LHCN-M2 (cell line): ENCODE measurements around the gene KCNH2.

DNA sequence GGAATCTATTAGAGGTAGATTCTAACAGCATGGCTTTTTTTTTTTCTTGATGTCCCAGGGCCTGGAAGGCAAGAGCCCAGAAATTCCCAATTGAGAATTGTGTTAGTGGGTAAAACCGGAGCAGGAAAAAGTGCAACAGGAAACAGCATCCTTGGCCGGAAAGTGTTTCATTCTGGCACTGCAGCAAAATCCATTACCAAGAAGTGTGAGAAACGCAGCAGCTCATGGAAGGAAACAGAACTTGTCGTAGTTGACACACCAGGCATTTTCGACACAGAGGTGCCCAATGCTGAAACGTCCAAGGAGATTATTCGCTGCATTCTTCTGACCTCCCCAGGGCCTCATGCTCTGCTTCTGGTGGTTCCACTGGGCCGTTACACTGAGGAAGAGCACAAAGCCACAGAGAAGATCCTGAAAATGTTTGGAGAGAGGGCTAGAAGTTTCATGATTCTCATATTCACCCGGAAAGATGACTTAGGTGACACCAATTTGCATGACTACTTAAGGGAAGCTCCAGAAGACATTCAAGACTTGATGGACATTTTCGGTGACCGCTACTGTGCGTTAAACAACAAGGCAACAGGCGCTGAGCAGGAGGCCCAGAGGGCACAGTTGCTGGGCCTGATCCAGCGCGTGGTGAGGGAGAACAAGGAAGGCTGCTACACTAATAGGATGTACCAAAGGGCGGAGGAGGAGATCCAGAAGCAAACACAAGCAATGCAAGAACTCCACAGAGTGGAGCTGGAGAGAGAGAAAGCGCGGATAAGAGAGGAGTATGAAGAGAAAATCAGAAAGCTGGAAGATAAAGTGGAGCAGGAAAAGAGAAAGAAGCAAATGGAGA lies 5.1 kb downstream of the GIMAP4 start:
- RAMPAGE, long total RNA = no peak

GRCh38 chr7:150585241-150585463 lies 18.0 kb downstream of the GIMAP4 start:
- RAMPAGE, long total RNA = no peak

- RAMPAGE, long total RNA = no peak
These were observed 8.9 kb upstream of the GIMAP2 start for GRCh38 chr7:150676653-150677048.

DNA sequence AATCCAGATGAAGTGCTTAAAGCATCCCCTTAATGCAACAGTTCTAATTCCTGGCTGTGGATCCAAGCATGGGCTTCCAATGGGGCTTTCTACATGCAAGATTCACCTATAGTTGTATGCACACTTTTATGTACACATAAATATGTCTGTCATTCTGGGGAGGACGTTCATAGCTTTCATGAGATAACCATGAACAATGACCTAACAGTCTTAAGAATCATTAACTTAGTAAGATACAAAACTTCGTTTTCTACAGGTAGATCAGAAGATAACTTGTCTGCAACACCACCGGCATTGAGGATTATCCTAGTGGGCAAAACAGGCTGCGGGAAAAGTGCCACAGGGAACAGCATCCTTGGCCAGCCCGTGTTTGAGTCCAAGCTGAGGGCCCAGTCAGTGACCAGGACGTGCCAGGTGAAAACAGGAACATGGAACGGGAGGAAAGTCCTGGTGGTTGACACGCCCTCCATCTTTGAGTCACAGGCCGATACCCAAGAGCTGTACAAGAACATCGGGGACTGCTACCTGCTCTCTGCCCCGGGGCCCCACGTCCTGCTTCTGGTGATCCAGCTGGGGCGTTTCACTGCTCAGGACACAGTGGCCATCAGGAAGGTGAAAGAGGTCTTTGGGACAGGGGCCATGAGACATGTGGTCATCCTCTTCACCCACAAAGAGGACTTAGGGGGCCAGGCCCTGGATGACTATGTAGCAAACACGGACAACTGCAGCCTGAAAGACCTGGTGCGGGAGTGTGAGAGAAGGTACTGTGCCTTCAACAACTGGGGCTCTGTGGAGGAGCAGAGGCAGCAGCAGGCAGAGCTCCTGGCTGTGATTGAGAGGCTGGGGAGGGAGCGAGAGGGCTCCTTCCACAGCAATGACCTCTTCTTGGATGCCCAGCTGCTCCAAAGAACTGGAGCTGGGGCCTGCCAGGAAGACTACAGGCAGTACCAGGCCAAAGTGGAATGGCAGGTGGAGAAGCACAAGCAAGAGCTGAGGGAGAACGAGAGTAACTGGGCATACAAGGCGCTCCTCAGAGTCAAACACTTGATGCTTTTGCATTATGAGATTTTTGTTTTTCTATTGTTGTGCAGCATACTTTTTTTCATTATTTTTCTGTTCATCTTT lies 5.1 kb downstream of the GIMAP5 start:
- RAMPAGE, long total RNA = no peak

DNA sequence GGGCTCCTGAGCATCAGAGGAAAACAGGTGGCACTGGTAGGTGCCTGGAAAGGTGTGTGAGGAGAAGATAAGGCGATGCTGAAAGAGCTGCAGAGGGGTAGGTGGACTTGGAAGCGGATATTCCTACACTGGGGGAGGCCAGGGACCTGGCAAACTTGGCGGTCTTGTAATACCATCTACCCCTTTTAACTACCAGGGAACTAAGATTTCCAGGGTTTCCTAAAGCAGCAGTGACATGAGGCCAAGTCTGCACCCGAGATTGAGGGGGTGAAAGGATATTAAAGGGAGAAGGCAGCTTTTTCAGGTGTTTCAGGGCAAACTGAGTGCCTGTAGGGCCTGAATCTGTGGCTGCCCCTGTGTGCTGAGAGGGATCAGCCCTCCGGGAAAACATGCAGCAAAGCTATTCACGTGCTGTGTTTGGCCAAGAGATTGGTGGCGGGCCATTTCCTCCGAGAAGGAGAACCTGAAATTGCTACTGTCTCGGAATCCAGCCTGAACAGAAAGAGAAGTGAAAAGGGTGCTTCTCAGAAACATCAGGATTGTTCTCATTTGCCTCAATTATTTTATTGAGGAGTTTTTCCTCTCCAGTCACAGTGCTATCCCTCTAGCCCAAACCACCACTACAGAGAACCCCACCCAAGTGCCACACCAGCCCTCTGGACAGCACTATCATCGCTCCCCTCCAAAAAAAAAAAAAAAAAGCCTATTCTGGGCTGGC lies 15.9 kb downstream of the GIMAP5 start:
- RAMPAGE, long total RNA = no peak

DNA sequence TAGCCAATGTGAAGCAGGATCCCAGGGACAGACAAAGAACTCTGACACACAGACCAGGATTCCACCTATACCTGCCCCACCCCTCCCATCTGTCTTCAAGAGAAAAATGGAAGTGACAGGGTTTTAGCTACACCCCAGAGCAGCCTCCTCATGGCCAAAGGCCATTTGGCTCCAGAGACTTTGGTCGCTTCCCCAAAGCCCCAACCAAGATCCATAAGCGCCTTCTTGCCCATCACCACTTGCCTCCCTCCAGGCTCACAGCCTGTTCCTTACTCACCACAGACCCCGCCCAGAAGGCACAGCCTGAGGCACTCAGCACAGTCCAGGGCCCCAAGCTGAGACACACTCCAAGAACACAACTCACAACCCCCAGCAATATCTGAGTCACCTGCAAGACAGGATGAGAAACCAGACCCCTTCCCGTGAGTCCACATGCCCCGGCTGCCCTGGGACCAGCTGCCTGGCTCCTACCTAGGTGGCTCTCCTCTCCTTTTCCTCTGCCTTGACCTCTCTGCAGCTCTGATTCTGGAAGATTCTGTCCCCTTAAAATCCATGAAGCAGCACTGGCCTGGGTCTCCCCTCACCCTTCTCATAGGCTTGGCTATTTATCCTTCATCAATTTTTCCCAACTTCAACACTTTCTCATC lies 6.4 kb downstream of the TMEM176B start:
- RAMPAGE, long total RNA = no peak

DNA sequence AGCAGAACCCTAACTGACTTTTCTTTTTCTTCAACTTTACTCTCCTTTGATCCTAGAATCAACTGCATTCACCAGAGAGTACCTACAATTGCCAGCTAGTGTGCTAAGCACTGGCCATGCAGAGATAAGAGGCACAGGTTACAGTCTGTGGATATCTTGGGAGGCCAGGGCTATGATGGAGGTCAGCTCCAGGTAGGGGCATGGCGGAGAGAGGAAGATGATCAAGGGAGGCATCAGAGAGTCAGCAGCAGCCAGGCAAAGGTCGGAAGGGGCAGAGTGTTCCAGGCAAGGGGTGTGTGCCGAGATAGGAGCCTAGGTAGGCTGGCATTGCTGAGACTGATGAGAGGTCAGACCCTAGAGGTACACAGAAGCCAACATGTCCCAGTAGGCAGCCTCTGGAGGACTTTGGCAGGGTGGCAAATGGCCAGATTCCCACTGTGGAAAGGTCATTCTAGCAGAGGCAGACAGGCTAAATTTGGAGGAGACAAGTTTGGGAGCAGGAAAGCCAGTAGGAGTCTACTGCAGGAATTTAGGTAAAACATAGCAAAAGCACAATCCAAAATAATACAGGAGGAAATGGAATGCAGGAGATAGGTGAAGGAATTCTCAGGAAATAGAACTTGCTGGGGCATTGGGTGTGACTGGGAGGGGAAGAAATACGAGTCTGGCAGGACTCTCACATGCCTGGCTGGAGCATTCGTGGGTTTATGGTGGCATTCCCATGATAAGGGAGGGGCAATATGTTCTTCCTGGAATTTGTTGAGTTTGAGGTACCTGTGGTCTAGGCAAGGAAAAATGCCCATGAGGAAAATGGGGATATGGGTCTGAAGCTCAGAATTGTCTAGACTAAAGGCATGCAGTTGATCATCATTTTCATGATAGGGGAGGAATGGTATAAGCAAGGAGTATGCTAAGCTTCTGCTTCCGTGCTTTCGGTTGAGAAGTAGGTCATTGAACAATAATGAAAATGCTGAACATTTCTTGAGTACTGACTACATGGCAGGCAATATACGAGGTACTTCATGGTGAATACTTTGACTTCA lies 25.7 kb downstream of the TMEM176A start:
- RAMPAGE, long total RNA = no peak

DNA sequence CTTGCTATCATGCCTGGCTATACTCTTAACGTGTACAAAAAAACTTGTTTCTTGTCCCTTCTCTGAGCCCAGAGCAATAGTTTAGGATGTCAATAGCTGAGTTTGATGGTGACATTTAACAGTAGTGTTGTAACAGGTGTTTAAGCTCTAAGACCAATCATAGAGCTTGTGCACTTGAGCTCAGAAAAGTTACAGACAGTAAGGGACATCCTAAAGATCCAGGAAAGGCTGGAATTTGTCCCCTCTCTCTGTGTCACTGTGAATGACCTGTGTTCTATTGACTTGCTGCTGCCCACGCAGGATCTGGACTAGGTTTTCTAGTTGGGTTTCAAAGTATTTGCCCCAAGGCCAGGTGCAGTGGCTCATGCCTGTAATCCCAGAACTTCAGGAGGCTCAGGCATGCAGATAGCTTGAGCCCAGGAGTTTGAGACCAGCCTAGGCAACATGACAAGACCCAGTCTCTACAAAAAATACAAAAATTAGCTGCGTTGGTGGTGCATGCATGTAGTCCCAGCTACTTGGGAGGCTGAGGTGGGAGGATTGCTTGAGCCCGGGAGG lies 17.1 kb downstream of the AOC1 start:
- RAMPAGE, long total RNA = no peak

DNA sequence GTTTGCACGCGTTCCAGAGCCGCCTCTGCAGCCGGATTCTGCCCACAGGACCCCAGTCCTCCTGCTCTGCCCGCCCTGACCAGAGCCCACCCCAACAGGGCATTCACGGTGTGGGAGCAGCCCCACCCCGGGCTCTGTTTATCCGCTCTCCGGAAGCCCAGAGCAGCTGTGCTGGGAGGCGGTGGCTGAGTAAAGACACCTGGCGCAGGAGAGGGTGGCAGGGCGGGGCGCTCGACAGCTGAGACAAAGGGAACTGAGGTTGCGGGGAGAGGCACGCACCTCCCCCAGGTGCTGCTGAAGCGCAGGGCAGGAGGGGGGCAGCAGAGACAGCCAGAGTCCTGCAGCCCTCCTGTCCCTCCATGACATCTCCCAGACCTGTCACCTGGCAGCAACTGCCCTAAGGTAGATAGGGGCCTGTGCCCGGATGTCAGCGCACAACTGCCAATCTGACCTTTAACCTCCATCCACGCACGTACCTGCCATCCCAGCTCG lies 4.2 kb downstream of the KCNH2 start:
- RAMPAGE, long total RNA = no peak

DNA sequence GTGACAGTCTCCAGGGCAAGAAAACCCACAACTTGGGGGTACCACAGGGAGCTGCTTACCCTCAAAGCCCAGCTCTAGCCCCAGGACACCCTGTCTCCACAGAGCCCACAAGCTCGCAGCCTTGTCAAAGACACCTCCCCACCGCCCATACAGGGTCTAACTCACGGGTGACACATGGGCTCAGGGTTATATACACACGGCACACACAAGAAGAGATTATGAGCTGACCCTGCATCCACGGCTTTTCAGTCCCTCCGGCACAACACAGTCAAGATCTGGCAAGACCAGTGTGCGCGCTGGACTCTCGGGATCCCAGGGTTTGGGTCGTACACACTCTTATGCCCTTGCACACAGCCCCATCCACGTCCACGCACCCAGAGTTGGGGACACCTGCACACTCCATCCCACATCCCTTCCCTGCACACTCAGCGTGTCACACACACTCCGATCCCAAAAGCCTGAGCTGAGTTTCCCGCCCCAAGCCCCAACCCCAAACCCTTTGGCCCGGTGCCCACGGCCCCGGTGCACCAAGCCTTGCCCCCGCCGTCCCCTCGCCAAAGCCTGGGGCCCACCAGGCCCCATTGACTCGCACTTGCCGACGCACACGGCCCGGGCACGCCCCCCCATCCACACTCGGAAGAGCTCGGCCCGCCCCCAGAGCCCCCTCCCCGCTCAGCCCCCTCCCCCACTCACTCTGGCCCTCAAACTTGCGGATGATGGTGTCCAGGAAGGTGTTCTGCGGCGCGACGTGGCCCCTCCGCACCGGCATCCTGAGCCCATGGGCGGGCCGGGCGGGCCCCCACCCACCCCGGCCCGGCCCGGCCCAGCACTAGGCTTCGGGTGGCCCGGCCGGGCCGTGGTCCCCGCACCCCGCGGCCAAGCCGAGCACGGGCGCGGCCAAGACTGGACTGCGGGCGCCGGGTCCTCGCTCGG lies 710 bp downstream of the KCNH2 start:
- RAMPAGE, long total RNA = no peak

- RAMPAGE, long total RNA = no peak
These were observed at the start of gene KCNH2 for GRCh38 chr7:150978078-150978609. Gene KCNH2 (minus strand): TSS chr7:150978321.

- RAMPAGE, long total RNA = no peak
These were observed 4.0 kb downstream of the NOS3 start for GRCh38 chr7:150994556-150995504.

DNA sequence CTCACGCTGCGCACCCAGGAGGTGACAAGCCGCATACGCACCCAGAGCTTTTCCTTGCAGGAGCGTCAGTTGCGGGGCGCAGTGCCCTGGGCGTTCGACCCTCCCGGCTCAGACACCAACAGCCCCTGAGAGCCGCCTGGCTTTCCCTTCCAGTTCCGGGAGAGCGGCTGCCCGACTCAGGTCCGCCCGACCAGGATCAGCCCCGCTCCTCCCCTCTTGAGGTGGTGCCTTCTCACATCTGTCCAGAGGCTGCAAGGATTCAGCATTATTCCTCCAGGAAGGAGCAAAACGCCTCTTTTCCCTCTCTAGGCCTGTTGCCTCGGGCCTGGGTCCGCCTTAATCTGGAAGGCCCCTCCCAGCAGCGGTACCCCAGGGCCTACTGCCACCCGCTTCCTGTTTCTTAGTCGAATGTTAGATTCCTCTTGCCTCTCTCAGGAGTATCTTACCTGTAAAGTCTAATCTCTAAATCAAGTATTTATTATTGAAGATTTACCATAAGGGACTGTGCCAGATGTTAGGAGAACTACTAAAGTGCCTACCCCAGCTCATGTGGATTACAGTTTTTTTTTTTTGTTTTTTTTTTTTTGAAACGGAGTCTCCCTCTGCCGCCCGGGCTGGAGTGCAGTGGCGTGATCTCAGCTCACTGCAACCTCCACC lies 10.1 kb downstream of the ATG9B start:
- RAMPAGE, long total RNA = no peak

GRCh38 chr7:151018085-151019074 lies 5.9 kb downstream of the ATG9B start:
- RAMPAGE, long total RNA = no peak

DNA sequence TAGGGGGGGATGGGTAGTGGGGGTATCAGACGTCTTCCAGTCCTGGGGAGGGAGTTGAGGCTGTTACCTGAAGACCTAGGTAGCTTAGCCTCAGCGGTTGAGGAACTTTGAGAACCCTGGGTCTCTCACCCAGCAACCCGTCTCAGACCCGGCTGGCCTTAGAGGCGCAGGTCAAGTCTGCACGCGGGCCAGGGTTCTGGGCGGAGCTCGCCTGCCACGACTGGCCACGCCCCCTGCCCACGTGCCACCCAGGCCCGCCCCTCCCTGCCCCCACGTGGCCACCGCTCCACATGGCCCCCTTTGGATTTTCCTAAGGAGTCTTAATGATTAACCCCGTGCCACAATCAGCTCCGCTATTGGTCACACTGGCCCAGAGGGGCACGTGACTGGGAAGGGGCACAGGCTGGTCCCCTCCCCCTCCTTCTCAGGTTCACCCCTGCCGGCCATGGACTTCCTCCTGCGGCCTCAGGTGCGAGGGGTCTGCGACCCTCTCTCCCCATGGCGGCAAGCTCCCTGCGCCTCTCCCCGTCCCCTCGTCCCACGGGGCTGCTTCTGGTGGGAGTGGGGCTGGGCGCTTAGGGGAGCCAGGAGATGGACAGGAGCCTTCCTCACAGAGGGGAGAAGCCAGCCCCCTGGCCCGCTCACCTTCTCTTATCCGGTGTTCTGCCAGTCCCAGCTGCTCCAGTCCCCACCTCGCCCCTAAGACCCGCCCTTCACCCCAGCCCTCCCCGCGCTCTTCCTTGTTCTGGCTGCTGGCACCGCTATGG lies 3.0 kb downstream of the SLC4A2 start:
- RAMPAGE, long total RNA = no peak

DNA sequence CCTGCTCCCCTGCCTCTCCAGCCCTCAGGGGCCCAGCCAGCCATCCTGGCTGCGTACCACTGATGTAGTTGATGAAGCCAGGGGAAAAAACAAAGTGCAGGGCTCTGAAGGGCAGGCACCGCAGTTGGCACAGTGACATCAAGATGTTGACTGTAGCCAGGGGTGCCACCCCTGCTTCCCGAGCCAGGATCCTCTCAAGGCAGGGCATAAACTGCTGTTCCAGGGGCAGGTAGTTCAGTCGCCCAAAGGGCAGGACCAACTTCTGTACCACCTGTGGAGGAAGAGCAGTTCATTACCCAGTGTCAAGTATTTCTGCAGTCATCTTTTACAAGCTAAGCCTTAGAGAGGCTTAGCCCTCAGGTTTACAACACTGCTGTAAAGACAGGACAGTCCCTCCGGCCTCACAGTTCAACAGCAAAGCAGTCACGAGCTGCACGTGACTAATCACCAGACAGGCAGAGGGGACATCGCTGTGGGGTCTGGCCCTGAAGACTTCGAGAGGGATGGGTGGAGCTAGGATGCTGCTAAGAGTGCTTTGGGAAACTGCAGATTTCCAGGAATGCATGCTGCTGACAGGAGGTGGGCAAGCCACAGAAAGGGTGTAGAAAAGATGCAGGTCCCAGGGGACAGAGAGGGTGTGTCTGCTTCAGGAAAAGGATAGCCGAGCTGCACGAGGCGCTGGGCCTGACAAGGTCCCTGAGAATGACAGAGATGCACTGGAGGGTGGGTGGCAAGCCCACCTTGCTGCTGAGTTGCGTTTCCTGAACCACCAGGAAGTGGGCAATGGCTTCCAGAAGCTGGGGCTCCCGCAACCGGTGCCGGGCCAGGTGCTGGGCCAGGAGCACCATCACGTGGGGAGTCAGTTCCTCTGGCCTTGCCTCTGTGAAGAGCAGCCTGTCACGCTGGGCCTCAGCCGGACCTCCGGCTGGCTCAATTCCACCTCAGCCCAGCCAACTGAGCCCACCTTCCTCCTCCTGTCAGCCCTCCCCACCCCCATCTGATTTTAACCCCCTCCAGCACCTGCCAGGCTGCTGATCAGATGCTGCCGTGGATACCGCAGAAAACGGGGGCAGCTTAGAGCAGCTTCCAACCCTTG lies 2.4 kb downstream of the FASTK start:
- RAMPAGE, long total RNA = no peak

DNA sequence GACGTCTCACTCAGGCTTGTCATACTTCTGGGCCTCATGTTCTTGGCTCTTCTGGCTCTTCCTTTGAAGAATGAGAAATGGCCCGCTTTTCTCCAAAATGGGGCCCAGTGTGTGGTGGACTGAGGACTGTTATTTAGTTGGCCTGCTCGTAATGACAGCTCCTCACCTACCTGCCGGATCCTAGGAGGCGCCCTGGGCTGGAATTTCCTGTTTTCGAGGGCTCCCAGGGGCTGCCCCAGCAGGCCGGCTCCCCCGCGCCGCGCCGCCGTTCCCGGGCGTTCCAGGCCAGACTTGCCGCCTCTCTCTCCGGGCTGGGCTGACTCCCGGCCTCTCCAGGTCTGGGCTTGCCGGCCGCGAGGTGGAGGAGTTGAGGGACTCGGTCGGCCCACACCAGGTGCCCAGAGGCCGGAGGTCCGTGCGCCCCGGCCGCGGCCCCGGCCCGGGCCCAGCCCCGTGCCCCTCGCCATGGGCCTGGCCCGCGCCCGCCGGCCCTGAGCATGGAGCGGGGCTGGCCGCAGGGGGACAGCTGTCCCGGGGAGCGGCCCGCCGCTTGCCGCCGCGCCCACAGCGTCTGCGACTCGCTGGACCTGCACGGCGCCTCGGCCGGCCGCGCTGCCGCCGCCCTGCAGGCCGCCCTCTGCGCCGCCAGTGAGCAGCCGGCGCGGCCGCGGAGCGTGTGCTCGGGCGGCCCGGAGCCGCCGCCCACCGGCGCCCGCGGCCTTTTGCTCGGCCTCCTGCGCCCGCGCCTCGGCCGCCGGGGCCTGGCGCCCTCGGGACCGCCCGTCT lies 28.2 kb downstream of the AGAP3 start:
- RAMPAGE, long total RNA = no peak

GRCh38 chr7:151118060-151118871 lies 32.0 kb downstream of the AGAP3 start:
- RAMPAGE, long total RNA = no peak

GRCh38 chr7:151123309-151124283 lies 37.3 kb downstream of the AGAP3 start:
- RAMPAGE, long total RNA = no peak

DNA sequence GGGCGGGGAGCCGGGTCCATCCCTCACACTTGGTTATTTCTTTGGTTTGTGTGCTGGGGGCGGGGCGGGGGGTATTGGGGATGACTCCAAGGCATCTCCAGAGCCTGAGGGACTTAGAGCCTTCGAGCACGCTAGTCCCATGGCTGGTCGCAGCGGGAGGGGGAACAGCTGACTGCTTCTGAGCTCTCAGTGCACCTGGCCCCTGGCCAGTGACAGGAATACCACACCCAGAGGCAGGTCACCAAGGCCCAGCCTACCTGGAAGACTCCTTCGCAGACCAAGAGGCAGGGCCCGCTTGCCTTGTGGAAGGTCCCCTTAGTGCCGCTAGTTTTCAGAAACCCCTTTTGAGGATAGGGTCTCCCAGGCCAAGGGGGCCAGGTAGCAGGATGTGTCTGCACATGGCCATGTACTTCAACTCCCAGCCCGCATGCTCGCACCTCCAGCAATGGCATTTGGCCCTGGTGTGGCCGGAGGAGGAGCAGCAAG lies 40.3 kb downstream of the AGAP3 start:
- RAMPAGE, long total RNA = no peak